Placental epithelial cell (primary cell): ENCODE measurements around a stretch of chr1.

GRCh38 chr1:226125783-226126132, 60.8 kb downstream of the ACBD3 start:
- CAGE, long polyA plus RNA, result no peak

DNA sequence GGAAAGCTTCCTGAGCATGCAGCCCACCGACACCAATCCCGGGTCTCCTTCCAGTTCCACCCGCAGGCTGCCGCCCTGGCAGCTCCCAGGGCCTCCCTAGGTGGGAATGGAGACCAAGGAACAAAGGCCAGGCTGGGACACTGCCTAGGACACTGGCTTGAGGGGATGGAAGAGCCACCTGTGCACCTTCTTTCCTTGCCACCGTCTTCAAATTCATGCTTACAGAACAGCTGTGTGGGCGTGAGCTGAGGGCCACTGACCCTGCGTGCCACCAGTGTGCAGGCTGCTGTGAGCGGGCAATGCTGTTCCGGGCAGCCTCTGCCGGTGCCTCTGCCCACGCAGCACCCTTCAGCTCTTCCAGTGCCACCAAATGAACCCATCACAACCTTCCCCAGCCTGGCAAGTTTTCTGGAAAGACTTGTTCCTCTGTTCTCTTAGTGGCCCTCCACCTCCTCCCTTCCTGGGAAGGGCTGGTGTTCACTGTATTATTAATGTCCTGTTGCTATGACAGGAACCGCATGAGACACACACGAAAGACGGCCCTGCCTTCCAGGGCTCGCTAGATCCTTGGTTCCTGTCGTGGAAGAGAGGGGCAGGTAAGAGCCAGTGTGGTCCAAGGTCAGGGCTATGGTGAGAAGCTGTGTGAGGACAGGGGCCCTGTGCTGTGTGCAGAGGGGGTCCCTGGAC, 53.5 kb downstream of the ACBD3 start:
- CAGE, long polyA plus RNA, result no peak

DNA sequence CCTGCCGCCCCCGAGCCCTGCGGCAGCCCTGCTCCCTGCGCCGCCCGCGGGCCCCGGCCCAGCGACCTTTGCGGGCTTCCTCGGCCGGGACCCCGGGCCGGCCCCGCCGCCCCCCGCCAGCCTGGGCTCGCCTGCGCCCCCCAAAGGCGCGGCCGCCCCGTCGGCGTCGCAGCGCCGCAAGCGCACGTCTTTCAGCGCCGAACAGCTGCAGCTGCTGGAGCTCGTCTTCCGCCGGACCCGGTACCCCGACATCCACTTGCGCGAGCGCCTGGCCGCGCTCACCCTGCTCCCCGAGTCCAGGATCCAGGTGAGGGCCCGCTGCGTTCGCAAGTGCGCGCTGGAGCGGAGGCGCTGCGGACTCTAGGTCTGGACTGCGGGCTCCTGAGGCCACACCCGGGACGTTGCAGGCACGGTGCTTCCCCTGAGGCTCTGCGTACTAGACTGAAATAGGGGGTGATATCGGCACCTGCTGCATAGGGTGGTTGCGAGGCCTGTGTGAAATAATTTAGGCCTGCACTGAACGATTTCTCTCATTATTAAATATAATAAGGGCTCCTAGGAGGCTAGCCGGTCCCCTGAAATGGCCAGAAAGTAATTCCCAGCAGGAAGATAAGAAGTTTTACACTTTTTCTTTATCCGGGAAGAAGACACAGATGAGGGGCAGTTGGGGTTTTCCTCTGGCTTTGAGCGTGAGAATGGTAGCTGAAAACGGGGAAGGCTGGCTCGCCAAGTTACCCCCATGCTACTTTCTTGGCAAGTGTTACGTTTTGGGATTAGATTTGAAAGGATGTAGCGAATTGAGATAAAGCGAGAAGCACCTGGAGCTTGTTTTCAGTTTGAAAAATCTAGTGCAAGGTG, 533 bp downstream of the MIXL1 start:
- CAGE, long polyA plus RNA, result no peak

DNA sequence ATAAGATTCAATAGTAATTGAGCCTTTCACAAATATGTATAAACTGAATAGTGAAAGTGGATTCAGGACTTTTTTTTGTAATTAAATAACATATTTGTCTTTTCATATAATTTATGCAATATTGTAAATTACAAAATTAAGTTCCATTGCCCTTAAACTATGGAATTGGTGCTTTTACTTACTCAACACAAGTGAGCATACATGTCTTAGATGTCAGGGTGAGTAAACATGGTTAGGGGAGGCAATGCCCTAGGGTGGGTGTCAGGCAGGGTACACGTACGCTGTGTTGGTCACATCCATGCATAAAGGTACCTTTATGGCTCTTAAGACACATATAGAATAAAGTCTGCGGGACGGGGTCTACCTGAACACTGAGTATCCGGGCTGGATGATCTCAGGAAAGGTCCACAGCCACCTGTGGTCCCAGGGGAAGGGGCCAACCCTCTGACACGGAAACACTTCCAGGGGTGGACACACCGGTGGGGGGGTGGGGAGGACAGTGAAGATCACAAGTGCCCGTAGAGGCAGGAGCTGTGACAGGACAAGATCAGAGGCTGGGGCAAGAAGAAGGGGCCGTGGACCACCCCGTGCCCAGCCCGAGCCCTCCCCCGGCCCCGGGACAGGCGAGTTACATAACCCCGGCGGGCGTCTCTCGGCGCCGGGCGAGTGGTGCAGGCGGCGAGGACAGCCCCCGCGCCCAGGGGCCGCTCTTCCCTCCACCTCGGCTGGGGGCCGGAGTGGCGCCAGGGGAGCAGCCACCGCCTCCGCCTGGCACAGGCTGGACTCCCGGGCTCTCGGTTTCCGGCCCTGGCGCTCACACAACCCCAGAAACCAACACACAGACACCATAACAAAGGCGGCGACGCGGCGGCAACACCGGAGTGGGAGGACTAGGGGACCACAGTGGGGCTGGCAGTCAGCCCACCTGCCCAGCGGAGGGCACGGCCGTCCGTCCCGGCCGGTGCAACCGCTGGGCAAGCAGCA, 585 bp downstream of the LIN9 start:
- CAGE, long polyA plus RNA, result no peak

DNA sequence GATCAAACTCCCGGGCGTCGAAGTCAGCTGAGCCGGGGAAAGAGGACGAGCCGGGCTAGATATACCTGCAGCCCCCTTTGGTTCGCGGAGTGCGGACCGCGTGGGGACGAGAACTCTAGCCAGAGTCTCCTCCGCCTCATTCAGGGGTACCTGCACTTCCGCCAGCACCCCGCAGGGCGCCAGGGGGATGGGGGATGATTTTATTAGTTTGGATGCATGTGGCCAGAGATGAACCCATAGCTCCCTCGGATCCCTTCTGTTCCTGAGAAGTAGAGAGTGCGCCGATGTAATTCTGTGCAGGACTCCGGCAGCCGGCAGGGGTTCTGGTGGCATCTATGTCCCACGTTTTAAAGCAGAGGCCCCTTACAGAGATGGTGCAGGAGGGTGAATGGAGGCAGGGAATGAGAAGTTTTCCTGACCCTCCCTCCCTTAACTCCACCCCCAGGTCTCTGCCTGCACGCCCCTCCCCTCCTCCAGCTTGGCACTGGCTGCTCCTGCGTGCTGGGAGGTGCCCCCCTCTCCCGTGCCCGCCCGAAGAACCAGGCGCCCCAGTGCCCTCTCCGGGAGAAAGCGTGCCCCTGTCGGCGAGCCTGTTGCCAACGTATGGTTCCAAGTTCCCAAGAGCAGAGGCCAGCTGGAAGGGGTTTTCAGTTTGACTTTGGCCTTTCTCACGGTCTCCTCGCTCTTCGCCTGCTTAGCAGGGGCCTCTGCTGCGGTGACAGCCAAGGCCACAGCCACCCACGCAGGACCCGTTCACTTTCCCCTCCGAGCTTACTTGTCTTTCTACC, 1.2 kb downstream of the STUM start:
- CAGE, long polyA plus RNA, result no peak

DNA sequence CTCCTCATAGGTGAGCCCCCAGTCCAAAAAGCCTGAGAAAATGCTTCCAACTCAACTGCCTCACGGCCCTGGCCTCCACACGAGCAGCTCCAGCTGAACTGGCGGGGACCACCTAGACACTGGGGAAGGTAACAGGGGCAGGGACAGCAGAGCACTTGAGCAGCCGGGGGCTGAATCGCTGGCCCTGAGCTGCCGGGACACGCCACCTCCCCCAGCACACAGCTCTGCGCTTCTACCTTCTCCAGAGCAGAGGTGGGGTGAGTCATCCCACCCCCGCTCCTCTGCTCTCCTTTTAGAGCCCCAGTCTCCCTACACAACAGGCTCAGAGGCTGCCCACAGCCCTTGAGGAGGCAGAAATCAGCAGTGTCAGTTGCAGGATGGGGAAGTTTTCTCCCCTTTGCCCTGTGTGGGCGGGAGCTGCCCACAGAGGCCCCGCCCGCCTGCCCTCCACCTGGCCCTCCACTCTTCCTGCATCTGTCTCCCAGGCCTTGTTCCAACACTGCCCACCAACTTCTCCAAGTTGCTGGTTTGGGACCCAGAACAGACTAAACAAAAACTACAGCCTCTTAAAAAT, 94.6 kb downstream of the STUM start:
- CAGE, long polyA plus RNA, result no peak

DNA sequence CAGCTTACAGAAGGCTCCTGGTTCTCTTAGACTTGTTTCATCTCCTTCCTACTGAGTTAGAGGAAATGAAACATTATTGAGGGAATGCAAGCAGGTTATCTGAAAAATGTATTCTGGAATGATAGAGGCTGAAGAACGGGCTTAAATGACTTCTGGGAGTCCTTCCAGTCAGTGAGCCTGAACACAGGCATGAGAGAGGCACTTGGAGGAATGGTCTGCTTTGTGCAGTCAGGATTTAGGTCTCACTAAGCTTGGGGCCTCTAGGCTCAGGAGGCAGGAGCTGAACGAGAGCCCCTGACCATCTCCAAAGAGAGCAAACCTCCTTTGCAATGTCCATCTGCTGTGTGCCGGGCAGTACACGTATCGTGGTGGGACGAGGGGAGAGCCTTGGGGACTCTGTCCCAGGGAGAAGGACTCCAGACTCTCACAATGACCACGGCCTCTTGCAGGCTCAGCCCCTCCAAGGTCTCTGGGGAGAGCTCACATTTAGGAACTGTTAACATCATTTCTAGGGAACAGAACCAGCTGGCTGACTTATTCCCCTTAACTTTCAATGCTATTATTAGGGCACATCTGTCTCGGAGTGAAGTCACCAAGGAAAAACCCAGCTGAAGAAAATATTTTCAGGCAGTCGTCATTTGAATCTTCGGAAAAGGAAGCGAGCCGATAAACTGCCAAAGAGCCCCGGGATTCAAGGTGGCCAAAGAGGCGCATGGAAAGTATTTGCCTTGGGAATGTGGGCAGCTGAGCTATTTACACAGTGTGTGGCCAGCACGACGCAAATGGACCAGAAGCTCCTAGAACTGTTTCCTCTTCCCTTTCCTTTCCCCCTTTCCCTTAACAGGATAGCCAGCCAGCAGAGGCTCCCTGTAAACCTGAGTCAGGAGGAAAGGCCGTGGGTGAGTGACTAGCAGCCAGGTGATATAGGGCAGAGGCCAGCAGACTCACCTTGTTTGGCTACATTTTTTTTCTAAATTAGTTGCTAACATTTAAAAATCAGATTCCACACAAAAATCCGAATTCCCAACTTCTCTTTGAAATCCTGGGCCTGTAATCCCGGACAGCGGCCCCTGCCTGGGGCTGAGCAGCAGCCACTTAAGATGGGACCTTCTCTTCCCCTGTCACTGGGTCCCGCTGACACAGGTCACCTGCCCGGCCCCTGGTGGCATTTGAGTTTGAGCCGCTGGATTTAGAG, 74.6 kb downstream of the ITPKB start:
- CAGE, long polyA plus RNA, result no peak

GRCh38 chr1:226666673-226667396, 72.2 kb downstream of the ITPKB start:
- CAGE, long polyA plus RNA, result no peak

- CAGE, long polyA plus RNA, result no peak
Measured at GRCh38 chr1:226675877-226676747, 63.0 kb downstream of the ITPKB start.

- CAGE, long polyA plus RNA, result no peak
Measured at GRCh38 chr1:226682740-226683352, 56.2 kb downstream of the ITPKB start.

DNA sequence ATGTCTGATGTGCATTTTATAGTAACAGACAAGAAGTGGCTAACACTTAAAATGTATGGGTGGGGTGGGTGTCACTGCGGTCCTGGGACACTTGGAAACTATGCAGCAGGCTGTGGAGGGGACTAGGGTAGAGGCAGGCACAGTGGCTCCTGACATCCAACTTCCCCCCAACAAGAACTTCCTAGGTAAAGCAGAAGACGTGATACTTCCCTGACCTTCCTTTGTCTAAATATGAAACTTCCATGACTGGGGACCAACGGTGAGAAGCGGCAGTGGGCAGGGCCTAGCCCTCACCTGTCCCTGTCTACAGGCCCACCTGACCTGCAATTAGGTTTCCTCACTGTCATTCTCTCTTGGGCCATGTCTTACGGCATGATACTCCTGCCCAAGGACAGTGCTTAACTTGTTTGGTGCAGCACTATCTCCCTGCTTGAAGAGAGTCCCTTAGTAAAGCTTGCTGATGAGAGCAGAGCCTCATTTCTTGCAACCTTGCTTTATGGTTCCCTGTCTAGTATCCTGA, 29.6 kb downstream of the ITPKB start:
- CAGE, long polyA plus RNA, result no peak

DNA sequence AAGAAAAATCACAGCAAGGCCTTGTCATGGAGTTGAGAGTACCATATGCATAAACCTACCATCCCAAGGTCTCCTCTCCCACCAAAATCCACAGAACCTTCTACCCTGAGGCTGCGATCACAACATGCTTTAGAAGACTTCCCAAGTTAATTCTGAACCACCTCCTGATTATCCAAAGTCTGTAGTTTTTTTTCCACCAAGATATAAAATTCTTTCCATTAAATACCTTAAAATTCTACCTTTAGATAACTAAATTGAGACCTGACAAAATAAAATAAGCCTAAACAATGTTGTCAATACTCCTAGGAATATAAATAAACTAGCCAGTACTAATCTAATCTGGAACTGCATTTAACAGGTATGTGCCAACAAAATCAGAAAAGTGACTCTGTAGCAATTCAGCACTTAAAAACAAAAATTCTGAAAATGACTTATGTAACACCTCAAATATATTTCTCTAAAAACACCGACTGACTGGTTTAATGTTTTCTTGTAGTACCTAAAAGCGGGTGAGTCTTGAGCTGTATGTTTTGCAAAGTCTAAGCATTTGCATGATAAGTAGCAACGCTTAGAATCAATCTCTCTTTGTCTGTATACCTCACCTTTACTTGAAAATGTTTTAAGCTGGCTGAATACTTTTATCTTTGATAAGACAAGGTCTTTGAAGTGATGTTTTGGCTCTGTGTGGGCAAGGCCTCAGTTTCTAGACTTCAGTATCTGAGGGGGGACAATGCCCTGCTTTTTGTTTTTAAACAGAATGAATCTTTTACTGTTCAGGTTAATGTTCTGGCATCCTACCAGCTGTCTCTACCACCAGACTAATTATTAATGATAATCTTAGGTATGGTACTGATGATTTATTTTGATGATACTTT, 8.4 kb downstream of the ITPKB start:
- CAGE, long polyA plus RNA, result no peak

DNA sequence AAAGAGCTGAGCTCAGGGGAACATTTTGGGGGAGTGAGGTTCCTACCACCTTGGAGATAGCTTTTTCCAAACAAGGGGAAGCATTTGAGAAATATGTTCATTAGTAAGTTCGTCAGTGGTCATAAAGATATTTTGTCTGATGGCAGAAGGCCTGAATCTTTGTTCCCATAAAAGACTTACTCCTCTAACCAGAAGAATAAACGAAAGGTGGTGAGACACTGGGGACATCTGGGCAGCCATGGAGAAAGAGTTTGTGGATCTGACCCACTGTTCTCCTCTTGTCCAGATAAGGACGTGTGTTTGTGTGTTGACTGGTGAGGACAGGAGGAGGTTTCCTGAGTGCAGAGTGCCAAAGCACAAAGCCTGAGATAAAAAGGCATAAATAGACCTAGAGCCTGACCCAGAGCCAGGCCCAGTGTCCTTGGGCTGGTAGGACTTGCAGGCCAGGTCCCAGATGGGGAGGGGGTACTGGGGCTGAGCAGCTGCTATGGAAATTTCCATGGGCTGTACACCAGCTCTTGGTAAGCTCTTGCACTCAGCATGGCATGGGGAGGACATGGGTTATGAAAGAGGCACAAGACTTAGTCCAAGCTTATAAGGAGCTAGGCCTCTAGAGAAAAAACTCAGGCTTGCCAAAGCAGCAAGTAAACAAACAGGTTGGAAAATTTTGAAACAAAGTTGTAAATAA, 19.7 kb upstream of the COQ8A start:
- CAGE, long polyA plus RNA, result no peak

DNA sequence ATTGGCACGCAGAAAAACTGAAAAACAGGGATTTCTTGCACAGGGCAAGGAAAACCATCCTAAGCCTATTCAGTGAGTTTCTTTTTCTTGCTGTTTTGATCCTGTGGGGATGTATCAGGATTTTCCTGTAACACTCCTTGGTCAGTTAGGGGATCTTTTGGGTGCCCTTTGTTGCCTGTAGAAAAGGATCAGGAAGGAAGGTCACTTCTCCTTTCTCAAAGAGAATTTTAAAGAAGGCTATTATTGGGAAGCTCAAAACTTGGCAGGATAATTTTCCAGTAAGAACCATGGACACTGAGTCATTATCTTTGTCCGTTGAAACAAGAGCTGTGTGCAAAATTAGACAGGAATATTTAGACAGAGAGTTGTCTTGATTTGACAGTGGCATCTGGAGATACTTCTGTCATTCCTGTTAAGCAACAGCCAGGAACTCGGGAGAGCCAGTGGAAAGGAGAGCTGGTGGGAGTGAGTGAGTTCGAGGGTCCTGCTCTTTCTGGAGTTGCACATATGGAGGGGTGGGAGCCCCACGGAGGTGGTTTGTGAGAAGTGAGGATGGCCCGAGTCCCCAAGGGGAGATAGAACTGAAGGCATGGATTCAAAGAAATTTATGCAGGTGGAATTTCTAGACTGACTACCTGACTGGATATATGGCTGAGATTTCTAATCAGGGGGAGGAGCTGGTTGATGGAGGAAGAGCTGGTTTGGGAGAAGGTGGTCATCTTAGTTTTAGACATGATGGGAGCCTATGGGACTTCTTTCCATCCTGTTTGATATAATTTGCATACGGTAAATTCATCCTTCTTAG, 3.0 kb downstream of the COQ8A start:
- CAGE, long polyA plus RNA, result no peak

GRCh38 chr1:226954610-226954992, 14.5 kb downstream of the COQ8A start:
- CAGE, long polyA plus RNA, result no peak

DNA sequence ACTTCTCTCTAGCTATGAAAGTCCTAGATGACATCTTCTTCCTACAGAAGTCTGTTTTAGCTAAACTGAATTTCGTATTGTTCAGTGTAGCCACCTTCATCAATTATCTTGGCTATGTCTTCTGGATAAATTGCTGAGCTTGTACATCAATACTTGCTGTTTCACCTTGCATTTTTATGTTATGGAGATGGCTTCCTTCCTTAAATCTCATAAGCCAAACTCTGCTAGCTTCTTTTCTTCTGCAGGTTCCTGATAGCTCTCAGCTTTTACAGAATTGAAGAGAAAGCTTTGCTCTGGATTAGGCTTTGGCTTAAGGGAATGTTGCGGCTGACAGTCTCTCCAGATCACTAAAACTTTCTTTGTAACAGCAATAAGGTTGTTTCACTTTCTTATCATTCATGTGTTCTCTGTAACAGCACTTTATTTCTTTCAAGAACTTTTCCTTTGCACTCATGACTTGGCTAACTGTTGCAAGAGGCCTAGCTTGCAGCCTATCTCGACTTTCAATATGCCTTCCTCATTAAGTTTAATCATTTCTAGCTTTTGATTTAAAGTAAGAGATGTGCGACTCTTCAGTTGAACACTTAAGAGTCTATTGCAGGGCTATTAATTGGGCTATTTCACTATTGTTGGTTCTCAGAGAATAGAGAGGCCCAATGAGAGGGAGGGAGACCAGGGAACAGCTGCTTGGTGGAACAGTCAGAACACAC, 80.4 kb downstream of the COQ8A start:
- CAGE, long polyA plus RNA, result no peak

DNA sequence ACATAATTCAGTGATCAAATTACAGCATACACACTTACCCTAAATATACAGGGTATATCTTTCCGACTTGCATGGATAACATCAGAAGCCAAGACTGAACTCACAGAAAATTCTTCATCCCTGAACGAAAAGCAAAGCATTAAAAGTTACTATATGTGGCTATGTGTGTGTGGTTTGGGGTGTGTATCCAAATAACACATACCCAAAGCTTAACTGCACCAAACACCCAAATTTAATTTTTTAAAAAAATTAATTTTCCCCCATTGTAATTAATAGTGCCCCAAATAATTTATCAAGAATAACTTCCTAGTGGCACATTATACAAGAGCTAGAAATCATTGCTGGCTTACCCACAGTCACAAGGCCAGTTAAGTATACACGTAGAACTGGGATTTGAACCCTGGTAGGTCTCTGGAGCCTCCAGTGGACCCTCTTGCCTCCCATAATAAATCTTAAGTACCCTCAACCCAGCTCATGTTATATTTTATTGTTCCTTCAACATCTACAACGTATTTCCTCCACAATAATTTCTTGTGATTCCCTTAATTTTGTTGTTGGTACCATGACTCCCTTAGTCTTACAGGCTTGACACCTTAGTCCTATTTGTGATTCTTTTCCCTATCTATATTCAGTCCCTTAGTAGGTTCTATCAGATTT, 93.3 kb downstream of the COQ8A start:
- CAGE, long polyA plus RNA, result no peak

- CAGE, long polyA plus RNA, result no peak
Measured at GRCh38 chr1:227160400-227160899, 157.8 kb downstream of the CDC42BPA start.

DNA sequence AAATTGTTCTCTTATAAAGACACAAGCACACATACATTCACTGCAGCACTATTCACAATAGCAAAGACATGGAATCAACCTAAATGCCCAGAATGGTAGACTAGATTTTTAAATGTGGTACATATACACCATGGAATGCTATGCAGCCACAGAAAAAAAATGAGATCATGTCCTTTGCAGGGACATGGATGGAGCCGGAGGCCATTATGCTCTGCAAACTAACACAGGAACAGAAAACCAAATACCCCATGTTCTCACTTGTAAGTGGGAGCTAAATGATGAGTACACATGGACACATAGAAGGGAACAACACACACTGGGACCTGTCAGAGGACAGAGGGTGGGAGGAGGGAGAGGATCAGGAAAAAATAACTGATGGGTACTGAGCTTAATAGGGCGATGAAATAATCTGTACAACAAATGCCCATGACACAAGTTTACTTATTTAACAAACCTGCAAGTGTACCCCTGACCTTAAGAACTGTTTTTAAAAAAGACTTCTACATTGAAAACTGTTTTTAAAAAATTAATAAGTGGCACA, 75.4 kb downstream of the CDC42BPA start:
- CAGE, long polyA plus RNA, result no peak

DNA sequence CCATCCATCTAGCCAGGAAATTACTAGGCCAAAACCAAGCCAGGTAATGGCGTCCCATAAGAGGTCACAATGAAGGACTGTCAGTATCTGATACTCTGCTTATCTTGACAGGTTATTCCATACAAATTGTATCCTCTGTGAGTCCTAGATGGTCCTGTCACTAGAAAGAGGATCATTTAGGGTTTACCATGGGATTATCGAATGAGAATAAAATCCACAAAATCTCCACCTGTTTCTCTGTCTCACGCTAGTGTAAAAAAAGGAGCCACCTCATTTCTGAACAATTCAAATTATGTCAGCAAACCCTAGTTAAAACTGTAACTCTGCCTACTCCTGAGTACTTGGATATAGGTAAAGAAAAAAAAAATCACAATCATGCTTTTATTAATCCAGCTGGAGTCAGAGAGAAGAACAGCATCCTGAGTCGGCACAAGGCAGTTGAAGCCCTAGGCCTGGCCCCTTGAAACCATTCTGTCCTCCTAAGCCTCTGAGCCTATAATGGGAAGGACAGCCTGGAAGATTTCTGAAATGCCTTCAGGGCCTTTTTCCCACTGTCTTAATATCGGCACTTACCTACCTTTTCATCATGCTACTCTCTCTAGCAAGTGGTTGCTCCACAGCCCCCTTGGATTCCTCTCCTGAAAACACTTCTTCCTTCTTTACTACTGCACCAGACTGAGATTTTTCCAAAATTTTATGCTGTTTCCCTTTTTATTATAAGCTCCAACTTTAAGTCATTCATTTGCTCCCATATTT, 32.6 kb downstream of the CDC42BPA start:
- CAGE, long polyA plus RNA, result no peak